ENCODE results near the genes FAM205C, C9orf131, UNC13B, FAM166B and CCDC107.

GRCh38 chr9:34606763-34607411 is 5.0 kb downstream of the RPP25L start:
- PRO-cap: no peak
- RAMPAGE, long total RNA: no peak

- PRO-cap: no peak
- RAMPAGE, long total RNA: no peak
Measured at GRCh38 chr9:34613688-34614092, 1.8 kb upstream of the RPP25L start.

DNA sequence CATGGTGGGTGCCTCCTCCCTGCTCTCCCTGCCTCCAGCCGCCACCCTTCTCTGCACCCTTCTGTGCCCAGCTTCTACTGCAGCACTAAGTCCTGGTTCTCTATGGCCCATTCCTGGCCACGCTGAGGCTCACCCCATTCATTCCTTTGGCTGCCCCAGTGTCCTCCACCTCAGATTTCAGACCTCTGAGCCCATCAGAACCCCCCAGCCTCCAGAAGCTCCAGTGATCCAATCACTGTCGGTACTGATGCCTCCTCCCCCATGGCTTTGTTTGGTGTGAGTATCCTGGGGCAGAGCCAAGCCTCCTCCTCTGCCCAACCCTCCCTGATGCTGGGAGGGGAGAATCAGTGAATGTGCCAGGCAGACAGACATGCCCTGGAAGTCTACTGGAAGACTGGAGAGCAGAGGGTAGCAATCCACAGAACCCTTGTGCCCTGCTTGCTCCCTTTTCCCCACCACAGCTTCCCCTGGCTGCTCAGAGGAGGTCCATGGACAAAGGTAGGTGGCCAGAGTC is 1.8 kb upstream of the ARID3C start:
- PRO-cap: no peak
- RAMPAGE, long total RNA: no peak

DNA sequence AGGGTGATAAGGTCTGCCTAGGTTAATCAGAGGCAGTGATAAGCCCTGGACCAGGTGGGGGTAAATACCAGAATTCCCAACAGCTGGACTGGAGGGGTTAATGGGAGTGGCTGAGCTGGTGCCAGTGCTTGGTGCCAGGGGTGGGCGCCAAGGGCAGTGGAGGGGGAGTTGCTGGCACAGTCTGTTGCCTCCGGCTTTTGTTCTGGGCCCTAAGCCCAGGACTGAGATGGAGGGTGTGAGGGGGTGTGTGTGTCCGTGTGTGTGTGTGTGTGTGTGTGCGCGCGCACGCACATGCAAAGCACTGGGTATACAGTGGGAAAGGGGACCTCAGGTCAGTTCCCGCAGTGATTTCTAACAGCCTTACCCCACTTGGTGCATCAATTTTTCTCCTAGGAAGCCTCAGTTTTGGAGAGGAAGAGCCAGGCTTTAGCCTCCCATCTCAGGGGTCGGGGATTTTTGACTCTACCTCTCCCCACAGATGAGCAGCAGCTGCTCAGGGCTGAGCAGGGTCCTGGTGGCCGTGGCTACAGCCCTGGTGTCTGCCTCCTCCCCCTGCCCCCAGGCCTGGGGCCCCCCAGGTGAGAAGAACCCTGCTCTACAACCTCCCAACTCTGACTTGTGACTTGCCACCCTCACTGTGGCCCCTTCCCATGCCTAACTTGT is 2.9 kb downstream of the IL11RA start:
- PRO-cap: no peak
- RAMPAGE, long total RNA: no peak

- PRO-cap: no peak
- RAMPAGE, long total RNA: no peak
Measured at GRCh38 chr9:34662940-34663623, 625 bp upstream of the CCL27 start.

GRCh38 chr9:34809407-34810135 is 80.3 kb upstream of the FAM205A start:
- PRO-cap: no peak
- RAMPAGE, long total RNA: no peak

DNA sequence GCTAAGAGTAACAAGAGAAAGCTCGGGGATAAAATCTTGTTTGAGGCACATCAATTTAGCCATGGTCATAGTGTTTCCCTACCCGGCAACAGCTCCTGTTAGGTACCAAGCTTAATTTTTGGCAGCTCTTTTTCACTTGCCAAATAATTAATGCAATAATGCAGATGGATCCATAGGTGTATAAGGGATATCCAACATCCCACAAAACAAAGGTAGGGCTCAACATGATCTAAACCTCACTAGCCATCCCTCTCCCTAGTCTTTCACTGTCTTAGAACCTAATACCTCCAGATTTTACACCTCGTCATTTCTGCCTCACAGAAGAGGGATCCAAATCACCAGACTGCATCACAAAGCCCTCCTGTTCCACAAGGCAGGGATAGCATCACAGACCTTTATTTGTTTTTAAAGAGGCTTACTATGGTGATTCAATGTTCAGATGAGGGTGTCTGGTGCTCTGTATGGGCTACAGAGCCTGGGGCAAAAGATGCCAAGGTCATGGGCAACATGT is at the start of gene FAM205C:
Gene FAM205C, minus strand, starts transcription at position 268 of the 511 bp plus-strand sequence.
- PRO-cap: no peak
- RAMPAGE, long total RNA: no peak

DNA sequence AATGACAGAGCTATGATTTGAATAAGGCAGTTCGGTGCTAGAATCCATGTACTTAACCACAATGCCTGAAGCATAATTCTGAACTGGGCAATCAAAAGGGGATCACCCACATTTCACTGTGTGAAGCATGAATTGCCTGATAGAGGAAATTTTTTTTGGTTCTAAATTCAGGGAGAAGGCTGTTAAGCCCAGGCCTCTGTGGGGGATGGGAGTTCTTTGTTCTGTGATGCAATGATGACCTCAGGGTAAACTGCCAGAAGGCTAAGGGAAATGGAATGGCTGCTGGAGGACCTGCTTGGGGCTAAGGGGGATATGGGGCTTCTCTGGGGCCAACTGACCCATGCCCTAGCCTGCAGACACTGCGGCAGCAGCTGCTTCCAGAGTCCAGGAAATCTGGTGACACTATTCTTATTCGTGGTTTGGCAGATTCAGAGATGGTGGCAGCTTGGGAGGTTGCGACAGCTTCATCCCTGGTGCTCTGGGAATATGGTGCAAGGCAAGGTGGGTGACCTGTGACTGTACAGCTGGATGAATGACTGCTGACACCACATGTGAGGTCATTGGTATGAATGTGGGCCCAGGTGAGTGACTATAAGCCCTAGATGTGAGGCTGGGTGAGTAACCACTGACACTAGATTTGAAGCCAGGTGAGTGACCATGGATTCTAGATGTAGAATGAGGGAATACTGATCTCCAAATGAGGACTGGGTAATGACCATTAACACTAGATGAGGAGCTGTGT is at the start of gene C9orf131:
Gene C9orf131, plus strand, starts transcription at position 256 of the 742 bp plus-strand sequence.
- PRO-cap: no peak
- RAMPAGE, long total RNA: no peak

DNA sequence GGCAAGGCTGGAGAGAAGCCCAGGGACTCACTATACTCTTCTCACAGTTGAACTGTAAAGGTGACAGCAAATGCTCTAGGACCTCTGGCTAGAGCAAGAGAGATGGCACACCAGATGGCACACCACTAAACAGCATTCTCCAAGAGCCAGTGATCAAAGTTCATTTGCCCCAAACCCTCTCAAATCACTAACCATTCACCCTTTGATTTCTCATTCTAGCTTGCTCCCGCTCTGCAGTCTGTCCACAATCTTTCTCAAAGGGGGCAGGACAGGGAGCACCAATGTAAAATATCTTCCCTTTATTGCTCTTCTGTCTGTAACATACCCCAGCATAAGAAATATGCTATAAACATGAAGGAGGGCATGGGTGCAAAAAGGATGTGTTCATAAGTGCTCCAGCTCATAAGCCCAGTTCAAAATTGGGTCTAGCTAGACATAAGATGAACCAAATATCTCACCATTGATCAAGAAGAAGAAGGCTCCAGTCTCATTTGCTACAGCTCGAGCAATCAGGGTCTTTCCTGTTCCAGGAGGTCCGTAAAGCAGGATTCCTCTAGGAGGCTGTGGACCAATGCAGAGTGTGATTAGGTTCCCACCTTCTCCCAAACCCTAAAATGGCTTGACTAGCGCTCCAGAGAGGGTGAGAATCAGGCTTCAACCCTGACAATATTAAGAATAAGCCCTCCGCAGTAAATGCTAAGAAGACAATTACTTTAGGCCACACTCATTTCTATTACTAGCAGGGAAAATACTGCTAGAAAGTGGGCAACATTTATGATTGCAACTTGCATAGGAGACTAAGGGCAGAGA is 9.7 kb downstream of the VCP start:
- PRO-cap: no peak
- RAMPAGE, long total RNA: no peak

GRCh38 chr9:35071612-35072442 is 598 bp downstream of the VCP start:
- PRO-cap: bidirectional peak, plus-strand start at chr9:35071973, minus-strand start at chr9:35072003; bidirectional peak, plus-strand start at chr9:35072335, minus-strand start at chr9:35072114
- RAMPAGE, long total RNA: no peak

DNA sequence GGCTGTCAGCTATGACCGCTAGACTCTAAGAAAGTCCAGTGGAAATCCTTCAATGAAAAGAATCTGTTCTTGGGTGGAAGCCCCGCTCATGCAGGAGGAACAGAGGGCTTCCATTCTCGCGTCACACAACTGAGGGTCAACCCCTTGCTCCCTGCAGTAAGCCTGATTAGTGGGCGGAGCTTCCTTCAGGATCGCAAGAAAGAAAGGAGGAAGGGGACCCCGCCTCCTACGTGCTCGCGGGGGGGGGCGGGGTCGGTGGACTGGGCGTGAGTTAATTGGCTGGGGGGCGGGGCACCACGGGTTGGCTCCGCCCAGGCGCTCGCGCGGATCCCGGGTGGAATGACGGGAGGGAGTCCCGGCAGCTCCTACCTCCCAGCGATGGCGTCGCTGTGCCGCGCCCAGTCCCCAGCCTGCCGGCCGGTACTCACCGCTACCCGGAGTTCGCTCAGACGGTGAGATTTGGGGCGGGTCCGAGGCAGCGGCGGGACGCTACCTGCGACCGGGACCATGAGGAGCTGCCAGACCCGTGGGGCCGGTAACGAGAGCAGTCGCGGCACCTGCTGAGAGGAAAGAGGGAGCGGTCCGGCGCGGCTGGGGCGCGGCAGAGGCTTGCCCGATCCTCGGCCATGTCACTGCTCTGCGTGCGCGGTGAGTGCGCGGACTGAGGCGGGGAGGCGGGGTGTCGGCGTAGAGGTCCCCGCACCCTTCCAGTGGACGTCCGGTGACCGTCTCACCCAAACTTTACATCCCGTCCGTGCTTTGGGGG is at the start of gene UNC13B:
Gene UNC13B, plus strand, starts transcription at position 352 of the 766 bp plus-strand sequence.
- PRO-cap: bidirectional peak, plus-strand start at position 324 of the sequence, minus-strand start at position 131 of the sequence; unidirectional peak, plus-strand start at position 518 of the sequence
- RAMPAGE, long total RNA: no peak

- PRO-cap: no peak
- RAMPAGE, long total RNA: no peak
Measured at GRCh38 chr9:35517037-35517632, 27.2 kb downstream of the RUSC2 start.

DNA sequence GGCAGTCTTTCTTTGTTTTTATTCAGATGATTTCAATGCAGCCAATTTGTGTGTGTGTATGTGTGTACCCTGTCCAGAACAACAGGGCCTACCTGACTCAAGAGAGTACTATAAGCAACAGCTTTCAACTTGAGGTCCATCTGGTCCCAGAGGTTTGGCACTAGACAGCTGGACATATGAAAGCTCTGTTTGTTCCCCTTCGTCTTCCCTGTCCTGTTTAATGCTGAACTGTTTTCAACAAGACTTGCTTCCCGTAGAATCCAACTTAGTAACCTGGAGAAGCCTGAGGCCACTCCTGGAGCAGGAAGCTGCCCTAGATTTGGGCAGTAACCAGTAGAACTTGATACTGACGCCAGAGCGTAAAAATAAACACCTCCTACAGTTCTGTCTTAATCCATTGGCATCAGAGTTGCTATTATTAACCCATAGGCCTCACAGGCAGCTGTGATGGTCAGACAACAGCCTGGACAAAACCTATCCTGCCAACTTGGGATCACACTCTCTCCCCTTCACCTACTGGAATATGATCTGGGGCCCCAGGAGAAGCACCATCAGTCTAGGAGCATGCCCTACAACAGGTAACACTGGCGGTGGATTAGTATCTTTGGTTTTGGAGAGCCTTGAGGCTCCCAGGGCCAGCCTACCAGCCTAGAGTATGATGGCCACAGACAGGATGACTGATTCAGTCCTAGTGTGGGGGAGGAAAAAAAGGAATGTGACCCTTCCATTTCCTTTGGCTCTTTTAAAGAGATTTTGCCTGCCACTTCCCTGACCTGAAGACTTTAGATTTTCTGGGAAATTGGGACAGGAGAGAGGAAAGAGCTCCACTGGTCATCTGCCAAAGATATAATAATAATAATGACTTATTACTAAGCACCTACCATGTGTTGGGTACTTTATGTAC is 29.2 kb downstream of the RUSC2 start:
- PRO-cap: no peak
- RAMPAGE, long total RNA: no peak

- PRO-cap: no peak
- RAMPAGE, long total RNA: no peak
Measured at GRCh38 chr9:35553540-35554039, 10.1 kb downstream of the FAM166B start.

DNA sequence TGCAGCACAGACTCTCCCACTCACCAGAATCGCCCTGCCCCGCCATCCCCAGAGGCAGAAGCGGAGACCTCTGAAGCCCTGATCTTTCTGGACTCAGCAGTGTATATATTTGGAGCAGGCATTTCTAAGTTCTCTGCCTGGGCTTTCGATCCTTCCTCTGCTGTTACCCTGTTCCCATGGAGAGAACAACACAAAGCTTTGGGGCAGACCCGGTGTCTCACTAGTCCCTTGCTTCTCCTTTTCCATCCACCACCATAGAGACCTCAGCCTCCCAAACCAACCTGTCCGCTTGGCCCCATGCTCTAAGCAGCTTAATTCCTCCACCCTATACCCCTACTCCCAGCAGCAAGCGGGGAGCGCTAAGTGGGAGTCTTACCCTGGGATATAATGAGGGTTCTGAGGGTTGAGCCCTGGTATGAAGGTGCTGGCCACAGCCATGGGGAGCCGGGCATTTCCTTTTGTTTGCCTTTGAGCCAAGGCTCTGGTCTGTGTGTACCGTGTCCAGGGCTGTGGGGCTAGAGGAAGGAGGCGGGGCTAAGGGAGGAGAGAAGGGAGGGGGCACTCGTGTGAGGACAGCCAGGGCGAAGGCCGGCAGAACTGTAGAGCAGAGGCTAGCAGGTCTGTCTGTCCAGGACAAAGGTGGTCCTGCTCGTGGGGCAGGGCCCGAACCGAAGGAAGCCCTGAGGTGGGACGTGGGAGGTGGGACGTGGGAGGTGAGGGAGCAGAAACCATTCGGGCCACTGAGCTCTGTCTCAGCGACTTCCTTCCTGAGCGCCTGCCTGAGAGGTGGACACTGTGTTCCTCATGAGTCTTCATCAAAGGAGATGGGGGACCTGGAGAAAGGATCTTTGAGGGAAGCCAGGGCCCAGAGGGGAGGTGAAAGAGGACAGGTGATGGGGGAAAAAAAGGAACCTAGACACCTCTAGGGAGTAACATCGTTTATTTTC is at the start of gene FAM166B:
Gene FAM166B, minus strand, starts transcription at position 488 of the 947 bp plus-strand sequence.
- PRO-cap: no peak
- RAMPAGE, long total RNA: no peak

DNA sequence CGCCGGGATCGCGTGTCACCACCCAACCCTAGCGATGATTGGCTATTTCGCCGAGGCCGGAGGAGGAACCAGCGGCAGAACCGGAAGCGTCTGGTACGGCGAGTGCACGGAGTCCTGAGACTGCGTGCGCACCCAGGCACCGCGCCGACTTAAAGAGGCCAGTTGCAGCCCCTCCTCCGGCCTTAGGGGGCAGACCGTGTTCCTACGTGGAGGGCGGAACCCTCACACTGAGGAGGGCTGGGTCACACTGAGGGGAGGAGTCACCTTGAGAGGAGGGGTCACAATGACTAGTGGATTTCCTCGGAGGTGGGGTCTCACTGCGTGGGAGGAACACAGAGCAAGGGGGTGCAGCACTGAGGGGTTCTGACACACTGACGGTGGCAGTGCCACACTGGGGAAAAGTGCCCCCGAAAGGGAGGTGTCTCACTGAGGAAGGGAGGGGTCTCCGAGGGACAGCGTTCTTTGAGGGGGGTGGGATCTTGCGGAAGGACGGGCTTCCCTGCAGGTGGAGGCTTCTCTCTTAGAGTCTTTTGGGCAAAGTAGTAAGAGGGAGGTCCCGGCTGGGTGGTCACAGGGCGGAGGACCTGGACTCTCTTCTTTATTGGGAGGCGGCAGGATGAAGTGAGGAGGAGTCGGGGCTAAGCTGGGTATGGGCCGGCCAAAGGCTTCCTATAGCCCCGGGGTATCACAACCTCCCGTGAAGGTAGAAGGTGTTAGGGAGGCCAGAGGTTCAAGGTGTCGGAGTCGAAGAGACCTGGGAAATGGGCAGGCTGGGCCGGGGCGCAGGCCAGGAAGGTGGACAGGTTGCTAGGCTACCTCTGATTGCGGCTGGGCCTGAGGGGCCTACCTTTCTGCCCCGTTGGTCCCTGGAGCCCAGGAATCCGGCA is 715 bp upstream of the TESK1 start:
- PRO-cap: bidirectional peak, plus-strand start at position 317 of the sequence, minus-strand start outside the sequence
- RAMPAGE, long total RNA: no peak

- PRO-cap: bidirectional peak, plus-strand start at chr9:35658391, minus-strand start at chr9:35658020; bidirectional peak, plus-strand start at chr9:35658712, minus-strand start at chr9:35658598
- RAMPAGE, long total RNA: start-site peak on the plus strand at chr9:35658302-35658322, 168 and 21 reads in 2 replicates
Measured at GRCh38 chr9:35658116-35659275, at the start of gene CCDC107. Gene CCDC107 (plus strand): TSS chr9:35658292.

- PRO-cap: no peak
- RAMPAGE, long total RNA: no peak
Measured at GRCh38 chr9:35660433-35661688, 2.8 kb downstream of the CCDC107 start.

DNA sequence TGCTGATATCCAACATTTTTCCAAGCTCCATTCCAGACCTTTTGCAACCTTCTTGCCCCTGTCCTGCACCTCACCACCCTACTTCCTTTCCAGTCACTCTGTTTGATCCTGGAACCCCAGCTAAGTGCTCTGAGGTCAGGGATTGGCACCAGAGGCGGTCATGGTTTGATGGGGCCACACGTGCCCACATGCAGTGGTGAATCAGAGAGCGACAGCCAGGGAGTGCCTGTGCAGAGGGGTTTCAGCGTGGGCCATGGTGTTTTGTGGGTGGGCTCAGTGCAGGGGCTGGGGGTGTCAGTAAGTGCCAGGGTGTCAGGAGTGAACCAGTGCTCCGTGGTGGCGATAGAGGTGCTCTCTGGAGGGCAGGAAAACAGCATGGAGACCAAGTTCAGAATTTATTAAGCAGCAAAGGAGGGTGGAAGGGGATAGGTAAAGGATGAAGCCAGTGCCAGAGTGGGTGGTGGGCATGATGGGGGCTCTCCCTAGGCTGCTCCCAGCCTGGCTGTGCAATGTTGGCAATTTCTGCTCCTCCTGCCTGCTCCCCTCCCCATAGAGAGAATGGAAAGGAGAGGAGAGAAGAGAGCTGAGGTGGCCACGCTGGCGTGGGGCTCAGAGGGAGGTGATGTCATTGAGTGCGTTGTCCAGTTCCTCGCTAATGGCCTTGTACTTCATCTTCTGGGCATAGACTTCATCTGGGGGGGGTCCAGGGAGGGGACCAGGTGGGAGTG is 7.0 kb downstream of the TPM2 start:
- PRO-cap: no peak
- RAMPAGE, long total RNA: no peak

DNA sequence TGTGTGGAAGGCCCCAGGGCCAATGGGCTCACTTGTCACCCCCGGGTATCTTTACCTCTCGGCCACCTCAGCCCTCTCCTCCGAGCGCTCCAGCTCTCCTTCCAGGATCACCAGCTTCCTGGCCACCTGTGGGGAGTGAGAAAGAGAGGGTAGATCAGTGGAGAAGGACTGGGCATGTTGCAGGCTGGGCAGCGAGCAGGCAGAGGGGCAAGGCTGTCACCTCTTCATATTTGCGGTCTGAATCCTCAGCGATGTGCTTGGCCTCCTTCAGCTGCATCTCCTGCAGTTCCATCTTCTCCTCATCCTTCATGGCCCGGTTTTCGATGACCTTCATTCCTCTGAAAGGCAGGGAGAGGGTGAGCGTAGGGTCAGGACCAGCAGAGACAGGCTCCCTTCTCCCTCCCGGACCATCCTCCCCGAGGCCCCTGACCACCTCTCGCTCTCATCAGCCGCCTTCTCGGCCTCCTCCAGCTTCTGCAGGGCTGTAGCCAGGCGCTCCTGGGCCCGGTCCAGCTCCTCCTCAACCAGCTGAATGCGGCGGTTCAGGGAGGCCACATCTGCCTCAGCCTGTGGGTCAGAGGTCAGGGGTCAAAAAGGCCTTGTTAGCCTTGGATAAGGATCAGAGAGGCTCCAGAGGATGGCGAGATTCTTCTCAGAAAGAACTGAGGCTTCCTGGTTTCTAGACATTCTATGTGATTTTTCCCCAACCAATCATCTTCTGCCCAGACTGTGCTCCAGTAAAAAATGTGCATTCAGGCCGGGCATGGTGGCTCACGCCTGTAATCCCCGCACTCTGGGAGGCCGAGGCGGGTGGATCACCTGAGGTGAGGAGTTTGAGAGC is 4.3 kb downstream of the TPM2 start:
- PRO-cap: no peak
- RAMPAGE, long total RNA: no peak

Measured in OCI-LY7 (cell line).